ENCODE results near the gene MATN3.

- PRO-cap: no peak
These were observed 91.5 kb downstream of the MYCN start for GRCh38 chr2:16031854-16032318.

DNA sequence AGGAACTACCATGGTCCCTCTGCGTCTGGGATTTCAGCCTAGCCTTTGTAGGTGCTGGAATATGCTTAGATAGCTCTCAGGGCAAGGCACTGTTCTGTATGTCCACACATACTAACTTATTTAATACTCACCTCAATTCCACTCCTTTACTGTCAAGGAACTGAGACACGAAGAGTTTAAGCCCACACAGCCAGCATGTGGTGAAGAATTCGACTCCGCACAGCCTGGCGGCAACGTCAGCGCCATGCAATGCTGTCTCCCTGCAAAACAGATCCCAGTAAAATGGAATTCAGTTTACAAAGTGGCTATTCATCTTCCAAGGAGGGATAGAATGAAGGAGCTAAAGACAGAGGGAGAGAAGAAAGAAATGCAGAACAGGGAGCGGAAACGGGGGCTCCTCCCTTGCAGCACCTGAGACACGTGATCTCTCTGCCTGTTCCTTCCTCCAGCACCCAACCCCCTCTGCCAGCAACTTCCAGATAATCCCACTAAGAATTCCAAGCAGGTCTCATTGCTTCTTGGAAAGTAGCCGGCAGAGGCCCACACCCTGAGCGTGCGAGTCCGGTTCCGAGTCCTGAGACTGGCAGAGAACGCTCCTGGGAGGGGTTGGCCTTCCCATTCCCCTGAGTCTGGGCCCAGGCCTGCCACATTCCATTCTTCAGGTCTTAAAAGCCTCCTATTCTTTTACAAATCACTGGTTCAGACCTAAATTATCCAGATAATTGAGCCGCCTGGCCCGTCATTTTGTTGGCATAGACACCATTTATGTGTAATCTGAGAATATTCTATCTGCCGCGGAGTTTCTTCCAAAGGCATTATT is 165.1 kb downstream of the MYCN start:
- PRO-cap: no peak

GRCh38 chr2:16374503-16374961 is 291.1 kb downstream of the CYRIA start:
- PRO-cap: no peak

GRCh38 chr2:16407275-16407788 is 258.3 kb downstream of the CYRIA start:
- PRO-cap: no peak

DNA sequence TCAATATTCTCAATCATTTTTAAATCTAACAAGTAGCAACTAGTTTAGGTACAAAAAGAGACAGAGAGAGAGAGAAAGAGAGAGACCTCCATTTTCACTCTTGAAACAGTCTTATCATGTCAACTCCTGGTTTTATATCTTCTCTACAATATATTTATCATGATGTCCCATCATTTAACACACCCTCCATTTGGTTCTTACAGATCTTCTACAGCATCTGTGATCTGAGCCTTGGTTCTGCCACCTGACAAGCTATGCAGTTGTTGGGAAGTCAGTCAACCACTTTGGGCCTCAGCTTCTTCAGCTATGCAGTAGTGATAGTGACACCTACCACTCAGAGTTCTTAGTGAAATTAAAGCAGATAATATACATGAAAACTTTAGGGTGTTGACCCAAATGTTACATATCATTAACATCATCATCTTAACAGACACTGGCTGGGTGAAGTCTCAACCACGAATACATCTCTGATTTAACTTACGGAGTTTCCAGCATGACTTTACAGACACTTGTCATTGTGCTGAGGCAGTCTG is 105.1 kb downstream of the CYRIA start:
- PRO-cap: no peak

DNA sequence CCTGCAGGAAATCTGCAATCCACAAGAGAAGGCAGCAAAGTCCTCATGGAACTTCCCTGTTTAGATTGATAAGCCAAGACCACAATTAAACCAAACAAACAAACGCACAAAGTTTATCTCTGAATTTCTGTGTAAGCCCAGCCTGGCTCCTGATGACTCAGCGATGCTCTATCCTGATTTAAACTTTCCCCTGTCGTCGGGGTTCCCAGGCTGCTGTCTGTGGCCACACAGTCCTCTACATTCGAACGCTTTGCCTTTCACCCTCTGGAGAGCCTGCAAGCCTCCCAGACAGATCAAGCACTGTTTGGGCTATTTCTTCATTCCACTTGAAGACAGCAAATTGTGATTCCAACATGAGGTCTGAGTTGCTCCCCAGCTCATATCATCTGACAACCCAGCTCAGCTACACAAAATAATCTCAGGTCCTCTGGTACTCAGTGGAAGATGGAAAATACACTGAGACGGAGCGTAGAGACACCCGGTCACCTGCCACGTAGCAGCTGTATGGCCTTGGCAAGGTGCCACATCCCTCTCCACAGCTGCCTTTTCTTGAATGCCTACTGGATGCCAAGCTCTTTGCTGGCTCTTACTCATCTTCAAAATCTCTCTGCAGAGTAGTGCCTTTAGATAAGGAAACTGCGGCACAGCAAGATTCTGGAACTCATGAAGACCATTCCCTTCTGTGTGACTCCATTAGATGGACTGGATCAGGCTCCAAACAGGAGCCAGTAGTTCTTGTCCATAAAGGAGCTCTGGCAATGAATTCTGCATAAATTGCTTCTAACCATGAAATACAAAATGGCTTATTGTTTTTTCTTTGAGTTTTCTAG is 51.1 kb downstream of the CYRIA start:
- PRO-cap: no peak

GRCh38 chr2:16658131-16658656 is 7.4 kb downstream of the CYRIA start:
- PRO-cap: no peak

DNA sequence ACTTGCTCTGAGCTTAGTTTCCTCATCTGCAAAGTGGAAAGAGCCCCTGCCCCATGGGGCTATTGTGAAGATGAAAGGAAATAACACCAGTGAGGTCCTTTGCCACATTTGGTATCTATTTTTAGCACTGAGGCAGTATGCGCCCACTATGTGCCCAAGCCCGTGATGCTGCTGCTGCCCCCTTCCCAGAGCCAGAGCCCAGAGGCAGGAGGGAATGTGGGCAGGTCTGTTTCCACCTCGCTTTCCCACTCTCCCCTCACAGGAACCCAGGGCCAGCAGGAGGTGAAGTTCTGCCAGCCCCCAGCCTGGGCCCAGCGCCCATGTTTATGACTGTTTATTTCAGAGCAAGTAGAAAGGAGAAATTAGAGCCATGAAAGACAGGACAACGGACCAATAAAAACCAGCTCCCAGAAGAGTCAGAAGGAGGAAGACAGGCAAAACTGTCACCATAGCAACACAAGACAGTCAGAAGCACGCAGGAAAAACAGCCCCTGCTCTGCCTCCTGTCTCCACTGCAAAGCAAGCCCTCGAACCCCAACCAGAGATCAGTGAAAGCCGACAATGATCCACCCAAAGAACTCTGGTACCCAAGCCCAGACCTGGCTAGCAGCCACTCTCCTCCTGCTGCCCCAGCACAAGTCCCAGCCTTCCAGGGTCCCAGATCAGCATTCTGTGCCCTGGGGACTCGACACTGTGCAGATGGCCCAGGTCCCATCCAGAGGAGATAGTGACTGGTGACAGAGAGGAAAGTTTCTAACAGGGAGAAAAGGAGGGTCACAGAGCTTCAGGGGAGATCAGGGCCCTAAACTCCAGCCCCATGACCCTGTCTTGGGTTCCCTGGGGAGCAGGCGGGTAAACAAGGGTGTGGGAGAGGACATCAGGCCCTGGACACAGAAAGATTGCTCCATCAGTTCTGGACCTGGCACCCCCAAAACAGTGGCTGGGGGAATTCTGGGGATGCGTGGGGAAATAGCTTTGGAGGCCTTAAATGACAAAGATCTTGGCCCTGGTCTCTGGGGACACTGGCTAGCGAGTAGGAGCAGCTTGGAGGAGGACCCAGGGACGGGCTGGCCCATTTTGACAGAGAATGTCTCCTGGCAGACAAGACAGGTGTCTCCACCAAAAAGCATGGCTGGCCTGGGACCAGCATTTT is 1.3 kb downstream of the CYRIA start:
- PRO-cap: unidirectional peak, plus-strand start at position 464 of the sequence

- PRO-cap: no peak
These were observed 47.3 kb upstream of the CYRIA start for GRCh38 chr2:16712904-16713440.

GRCh38 chr2:17620153-17620608 is 79.7 kb downstream of the VSNL1 start:
- PRO-cap: no peak

DNA sequence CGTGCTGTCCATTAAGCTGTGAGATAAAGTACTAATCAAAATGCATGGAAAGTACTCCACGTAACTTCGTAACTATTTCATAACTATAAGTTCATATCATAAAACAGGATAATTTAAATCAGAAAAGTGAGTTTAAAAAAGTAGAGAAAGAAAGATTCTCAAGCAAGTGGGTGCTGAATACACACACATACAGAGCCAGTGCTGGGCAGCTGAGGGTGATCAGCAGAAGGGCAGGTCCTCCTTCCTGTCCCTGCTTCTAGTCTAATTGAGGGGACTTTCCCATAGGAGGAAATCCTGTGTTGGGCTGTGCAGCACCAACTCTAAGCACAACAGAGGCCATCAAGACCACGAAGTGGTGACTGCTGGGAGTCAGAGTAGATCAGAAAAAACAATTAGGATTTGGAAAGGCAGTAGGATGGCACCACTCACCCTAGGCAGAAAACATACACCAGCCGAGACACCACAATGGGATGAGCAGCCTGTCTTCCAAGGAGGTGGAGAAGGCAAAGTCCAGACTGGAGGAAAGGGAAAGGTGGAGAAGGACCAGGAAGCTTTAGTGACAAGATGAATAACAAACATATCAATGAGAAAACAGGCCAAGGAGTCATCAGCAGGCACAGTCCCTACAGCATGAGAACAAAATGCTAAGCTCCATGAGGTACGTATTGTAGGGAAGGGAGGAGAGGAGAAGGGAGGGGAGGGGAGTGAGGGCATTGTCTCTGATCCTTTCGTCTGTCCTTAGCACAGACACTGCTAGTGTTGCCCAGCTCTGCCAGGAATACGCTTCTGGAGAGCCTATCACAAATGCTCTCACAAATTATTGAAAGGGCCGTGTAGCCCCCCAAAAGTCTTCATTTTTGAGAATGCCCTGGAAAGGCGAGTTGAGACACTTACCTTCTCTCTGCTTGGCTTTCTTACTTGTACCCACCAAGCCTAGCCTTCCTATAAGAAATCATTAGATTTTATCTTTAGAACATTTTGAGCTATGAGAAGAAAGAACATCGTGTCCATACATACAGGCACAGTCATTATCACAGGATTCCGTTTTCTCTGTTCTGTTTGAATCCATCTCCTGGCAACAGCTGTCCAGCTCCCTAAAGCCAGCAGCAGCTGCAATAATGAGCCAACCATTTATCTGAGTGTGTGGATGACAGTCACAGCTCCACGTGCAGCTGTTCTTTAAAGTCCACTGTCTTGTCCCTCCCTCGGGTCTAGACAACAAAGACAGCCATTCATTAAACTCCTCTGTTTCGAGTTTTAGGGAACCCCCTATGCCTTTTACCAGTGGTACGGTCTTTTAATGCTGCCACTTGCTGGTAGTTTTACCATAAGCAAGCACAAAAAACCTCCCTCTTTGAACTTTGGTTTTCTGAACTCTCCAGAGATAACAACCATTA is 16.6 kb upstream of the MSGN1 start:
- PRO-cap: no peak

DNA sequence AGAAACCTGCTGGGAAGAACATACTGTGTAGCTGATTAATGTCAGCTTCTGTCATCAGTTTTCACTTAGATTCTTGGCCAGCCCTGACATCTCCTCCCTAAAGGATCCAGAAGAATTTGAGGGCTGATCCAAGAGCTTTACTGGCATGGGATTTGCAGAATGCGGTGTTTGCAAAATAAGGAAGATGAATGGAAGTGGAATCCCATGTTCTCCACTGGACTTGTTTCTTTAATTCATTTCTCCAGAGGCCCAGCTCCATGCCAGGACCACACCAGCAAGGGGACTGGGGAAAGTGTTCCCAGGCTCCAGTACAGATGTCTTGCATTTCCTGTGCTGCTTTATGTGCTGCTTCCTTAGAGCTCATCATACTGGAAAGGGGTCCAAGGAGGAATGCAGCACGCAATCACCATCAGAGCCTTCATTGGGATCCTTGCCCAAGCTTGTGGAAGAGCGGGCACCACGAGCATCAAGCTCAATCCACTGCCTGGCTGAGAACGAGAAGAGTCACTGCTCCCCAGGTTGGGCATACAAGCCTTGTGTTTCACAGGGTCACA is 80.4 kb downstream of the RDH14 start:
- PRO-cap: no peak

DNA sequence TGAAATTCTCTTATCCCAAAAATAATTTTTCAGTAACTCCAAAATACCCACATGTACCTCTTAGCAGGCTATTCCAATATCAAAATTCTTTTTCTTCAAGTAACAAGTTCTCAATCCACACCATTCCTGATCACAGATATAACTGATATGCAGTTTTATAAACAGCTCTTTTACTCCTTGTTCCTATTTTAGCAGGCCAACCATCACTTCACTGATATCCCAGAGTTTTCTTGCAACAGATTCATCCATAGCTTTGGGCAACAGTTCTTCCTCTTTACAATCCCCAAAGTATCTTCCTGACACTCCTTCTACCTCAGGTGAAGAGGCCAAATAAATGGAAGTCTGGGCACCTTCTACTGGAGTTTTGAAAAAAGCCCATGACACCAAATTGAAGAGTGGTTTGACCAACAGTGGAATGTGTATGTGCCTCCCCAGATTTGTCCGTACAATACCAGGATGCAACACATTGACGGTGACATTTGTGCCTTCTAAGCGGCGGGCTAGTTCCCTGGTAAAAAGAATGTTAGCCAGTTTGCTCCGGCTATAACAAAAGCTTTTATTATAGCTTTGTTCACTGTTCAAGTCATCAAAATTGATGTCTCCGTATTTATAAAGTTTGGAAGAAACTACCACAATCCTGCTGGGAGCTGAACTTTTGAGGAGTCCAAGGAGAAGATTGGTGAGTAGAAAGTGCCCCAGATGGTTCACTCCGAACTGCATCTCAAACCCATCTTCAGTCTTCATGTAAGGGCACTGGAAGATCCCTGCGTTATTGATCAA is 5.3 kb downstream of the RDH14 start:
- PRO-cap: no peak

DNA sequence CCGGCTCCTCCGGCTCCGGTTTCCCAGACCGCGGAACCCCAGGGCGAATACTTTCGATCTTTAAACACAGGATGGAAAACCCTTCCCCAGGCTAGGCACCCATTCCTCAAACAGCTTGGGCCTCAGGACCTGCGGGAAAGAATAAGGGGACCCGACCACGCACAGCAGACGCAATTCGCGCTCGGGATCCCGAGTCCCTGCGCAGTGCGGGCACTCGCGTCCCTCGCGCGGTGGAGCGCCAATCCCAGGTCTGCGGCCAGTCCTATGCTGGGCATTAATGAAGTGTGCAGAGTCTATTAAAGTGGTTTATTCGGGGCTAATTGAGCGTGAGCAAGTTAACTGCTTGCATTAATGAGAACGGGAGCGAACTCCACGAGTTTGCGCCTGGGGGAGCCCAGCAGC is 1.9 kb downstream of the OSR1 start:
- PRO-cap: no peak

DNA sequence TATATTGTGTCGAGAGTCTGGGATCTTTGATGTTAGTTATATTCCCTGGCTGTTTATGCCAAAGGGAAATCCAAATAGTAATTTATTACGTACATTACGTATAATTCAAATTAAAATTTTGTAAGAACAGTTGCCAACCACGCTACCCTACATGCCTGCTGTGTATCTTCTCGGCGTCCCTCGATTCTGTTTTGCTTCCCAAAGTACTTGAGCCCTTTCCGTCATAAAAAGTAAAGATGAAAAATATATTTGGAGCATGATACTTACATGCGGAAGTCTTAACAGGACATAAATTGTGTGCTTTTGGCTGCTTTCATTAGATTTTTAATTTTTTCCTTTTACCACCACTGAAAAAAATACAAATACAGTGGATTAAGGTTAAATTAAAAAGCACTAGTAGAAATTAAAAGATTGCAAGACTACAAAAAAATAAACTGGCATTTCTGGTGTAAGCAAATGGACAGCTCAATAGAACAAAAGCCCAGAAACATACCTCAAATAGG is 701 bp upstream of the TTC32 start:
- PRO-cap: no peak

- PRO-cap: unidirectional peak, plus-strand start at chr2:20012806
These were observed at the start of gene MATN3 for GRCh38 chr2:20012242-20013163. Gene MATN3, minus strand, starts transcription at chr2:20012668.

- PRO-cap: no peak
These were observed 9.5 kb downstream of the LAPTM4A start for GRCh38 chr2:20041910-20042369.

GRCh38 chr2:20049311-20050121 is 1.9 kb downstream of the LAPTM4A start:
- PRO-cap: no peak

- PRO-cap: no peak
These were observed 20.3 kb upstream of the LAPTM4A start for GRCh38 chr2:20071392-20072464.

DNA sequence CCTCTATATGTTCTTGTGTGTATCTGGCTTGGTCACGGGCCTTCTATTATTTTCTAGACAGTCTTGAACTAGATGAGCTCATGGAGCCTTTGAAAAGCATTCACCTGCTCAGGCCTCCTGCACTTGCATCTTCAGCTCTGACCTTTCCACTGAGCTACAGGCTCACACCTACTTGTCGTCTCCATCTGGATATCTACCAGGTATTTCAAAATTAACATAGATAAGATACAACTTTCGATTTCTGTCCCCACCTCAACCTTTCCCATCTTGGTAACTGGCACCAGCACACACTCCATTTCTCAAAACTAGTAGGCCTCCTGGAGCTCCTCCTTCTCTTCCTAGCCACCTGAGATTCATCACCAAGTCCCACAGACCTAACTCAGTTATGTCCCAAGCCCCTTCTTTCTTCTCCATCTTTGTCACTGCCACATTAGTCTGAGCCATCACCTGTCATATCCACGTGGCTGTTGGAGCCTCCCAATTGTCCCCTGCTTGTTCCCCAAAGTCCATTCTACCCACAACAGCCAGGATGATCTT is 69.7 kb upstream of the LAPTM4A start:
- PRO-cap: no peak

Measured in parotid gland (tissue), 1 donor.